Placental epithelial cell (primary cell): ENCODE measurements around the genes C16orf86 and CTRL.

DNA sequence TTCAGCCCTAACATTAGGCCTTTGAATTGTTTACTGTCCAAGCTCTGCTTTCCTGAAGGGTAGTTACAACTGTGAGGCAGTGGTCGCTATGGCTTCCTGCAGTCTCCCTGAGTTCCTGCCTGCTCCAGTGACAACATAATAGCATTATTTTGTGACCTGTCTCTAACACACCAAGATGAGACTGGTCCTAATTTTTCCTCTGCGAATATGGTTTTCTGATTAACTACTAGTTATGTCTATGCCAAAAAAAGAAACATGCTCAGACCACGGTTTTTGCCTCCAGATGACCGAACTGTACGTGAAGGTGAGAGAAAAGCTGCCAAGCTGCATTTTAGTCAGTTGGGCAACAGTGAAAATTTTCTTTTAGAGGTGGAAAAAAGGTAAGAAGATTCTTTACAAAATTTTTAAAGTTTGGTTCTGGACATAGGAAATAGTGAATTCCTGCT, 20.6 kb downstream of the LRRC36 start:
- CAGE, long polyA plus RNA = no peak

- CAGE, long polyA plus RNA = no peak
These were observed 4.0 kb upstream of the HSD11B2 start for GRCh38 chr16:67426977-67427334.

DNA sequence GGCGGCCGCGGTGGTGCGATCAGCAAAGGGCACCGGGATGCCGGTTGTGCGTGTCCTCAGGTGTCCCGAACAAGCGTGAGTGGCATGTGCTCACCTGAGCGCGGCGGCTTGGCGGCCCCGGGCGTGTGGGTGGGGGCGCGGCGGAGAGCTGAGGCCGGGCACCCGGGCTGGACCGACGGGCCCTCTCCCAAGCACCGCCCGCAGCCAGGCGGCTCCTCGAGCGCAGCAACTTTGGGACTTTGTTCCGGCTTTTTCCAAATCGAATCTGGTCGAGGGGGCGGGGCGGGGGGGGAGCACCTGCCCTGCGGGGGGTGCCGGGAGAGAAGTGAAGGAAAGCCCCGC, 245 bp upstream of the HSD11B2 start:
- CAGE, long polyA plus RNA = no peak

DNA sequence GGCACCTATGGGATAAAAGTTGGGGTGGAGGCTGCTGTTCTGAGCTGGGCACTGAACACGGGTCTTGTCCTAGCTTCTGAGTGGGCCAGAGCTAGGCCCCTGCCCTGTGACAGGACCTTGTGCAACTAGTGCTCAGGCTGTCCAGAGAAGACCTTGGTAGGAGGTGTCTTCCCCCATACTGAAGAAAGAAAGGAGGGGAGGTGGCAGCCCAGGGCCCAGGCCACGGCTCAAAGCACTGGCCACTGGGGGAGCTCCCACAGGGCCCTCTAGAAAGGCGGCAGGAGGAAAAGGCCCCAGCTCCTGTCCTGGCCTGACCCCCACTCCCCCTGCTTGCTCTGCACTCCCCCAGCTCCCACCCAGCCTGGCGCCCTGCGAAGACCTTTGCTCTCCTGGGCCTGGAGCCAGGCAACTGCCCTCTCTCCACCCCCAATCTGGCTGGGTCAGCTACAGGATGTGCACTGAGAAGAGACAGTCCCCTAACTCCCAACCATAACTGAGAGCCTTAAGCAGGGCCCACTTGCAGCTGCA, 15.1 kb downstream of the HSD11B2 start:
- CAGE, long polyA plus RNA = no peak

DNA sequence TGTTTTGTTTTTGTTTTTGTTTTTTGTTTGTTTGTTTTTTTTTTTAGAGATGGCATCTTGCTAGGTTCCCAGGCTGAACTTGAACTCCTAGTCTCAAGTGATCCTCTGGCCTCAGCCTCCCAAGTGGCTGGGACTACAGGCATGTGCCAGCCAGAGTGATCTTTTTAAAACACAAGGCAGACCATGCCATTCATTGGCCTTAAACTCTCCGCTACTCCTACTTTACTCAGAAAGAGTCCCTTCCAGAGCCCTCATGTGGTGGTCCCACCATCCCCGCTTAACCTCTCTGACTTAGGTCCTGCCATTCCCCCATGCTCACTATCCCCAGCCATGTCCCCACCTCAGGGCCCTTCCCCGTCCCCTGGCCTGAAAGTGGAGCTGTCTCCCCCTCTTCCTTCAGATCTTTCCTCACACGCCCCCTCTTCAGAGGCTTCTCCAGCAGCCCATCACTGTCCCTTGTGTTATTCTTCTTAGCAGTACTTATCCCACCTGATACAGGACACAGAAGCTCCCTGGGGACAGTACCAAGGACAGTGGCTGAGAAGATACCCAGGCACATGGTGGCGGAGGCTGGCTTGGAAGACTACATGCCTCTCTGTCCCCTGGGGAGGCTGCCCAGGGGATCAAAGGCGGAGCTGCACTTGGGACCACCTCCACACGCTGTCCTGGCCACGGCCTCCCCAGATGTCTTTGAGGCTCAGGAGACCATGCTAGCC, 23.8 kb downstream of the HSD11B2 start:
- CAGE, long polyA plus RNA = no peak

DNA sequence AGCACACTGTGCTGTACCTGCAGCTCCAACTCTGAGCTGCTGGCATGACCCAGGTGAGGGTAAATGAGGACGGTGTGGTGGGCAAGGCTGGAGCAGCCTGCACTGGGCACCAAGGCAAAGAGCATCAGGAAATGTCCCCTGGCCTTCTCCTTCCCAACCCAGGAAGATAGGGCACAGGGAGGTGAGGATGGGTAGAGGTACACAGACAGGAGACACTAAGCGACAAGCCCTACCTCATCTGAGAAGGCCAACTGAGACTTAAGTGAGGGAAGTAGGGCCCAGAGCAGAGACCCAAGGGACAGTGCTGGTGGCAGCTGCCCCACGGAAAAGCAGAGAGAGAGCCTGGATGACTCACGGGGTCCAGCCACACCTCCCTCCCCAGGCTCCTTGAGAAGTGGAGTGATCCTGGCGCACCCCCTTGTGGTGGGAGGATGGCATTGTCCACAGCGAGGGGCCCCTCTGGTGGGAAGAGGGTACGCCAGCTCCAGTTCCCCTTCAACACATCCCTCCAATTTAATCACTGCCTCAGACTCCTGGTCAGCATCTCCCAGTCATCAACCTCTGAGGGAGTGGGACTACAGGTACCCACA, 15.3 kb downstream of the ATP6V0D1 start:
- CAGE, long polyA plus RNA = no peak

DNA sequence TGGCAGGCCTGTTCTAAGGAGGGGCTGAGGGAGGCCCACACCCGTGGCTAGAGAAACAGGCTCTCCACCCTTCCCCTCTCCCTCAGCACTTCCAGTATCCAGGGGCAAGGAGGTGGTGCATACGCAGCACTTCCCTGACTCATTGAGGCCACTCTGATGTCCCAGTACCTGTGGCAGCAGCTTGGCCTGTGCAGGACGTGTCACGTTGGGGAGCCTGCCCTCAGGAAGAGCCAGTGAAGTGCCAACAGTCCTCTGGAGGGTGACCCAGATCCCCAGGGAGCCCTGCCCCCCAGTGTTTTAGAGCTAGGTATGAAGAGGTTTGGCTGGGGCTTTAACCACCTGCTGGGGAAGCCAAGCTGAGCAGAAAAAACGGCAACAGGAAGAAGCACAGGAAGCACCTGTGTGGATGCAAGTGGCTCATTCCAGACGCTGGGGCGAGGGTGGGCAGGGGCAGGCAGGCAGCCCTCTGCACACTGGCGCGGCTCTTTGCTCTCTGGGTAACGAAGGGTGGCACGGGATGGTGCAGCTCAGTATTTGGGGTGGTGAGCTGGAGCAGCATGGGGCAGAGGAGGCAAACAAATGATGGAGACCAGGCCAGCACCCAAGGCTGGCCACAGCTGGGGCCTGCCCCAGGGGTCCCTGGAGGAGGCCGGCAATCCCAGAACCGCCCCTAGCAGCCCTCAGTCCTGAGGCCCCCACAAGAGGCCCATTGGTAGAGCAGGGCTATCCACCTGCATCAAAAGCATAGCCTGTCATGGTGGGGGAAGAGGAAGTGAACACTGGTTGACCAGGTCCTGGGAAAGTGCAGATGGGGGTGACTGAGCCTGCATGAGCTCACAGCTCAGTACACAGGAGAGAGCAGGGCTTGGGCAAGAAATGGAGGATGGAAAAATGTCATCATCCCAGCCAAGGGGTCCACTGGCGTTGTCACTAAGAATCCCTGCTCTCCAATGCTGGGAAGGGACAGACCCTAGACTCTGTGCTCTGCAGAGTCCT, 14.5 kb upstream of the CTCF start:
- CAGE, long polyA plus RNA = no peak

- CAGE, long polyA plus RNA = no peak
These were observed 6.5 kb upstream of the CTCF start for GRCh38 chr16:67555662-67556360.

DNA sequence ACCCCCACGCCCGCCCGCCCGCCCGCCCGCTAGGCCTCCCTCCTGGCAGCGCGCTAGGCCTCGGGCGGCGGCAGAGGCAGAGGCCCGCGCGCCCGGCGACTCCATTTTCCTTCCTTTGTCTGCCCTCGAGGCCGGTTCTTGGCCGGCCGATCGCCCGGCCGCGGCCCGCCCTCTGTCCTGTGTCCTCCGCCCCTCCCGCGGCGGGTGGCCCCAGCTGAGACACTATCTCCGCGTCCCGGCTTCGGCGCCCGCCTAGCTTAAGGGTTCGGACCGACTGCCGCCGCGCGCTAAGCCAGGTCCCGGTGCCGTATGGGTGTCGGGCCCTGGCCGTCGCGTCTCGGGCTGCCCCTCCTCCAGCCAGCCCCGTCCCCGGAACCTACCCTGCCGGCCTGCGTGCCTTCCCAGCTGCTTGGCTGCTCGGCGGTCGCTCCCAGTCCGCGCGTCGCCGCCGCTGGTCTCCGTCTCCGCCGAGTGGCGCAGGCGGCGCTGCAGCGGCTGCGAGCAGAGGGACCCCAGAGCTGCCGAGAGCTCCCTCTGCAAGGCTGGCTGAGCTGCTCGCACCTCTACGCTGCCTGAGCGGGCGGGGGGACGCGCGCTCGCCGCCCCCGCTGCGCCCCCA, 698 bp downstream of the CTCF start:
- CAGE, long polyA plus RNA = no peak

- CAGE, long polyA plus RNA = no peak
These were observed 37.0 kb downstream of the CTCF start for GRCh38 chr16:67599232-67599896.

DNA sequence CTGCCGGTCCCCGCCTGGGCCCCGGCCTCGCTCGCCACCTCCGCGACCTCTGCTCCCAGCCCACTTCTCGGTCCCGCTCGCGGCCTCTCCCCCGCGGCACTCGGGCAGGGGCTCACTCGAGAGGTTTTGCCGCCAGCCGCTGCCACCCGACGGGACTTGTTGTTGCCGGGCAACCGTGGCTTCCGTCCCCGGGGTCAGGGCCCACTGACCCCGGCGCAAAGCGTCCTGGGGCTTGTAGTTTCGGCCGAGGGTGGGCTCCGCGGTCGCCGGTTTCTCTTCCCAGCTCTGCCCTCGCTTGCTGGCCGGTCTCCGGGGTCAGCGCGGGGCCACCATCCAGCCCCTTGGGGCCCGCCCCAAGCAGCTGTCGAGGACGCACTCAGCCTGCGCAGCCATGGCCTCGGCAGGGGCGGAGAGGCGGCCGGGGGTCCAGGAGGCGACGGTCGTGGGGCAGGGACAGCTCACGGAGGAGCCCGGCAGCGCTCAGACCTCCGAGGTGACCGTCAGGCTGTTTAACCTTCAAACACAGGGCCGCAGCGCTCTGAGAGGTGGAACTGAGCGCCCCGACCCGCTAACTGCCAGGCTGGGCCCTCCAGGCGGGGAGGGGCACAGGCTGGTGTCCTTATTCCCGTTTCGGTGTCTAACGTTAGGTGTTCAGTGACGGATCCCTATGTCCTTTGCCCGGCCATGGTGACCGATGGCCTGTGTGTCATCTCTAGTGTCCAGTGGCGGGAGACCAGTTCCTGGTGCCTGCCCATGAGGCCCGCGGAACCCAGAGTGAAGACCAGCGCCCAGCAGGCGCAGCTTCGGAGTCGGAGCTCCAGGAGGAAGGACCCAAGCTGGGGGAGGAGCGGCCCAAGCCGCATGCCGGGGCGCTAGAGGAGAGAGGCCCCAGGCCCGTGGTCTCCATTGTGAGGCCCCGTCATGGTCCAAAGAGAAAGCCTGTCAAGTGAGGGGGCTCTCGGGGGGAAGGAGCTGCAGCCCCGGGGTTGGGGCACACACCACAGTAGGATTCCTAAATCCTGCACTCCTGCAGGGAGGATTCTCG, at the start of gene C16orf86:
TSS of gene C16orf86 (plus strand) at position 235 of the 1,045 bp plus-strand sequence.
- CAGE, long polyA plus RNA = no peak

DNA sequence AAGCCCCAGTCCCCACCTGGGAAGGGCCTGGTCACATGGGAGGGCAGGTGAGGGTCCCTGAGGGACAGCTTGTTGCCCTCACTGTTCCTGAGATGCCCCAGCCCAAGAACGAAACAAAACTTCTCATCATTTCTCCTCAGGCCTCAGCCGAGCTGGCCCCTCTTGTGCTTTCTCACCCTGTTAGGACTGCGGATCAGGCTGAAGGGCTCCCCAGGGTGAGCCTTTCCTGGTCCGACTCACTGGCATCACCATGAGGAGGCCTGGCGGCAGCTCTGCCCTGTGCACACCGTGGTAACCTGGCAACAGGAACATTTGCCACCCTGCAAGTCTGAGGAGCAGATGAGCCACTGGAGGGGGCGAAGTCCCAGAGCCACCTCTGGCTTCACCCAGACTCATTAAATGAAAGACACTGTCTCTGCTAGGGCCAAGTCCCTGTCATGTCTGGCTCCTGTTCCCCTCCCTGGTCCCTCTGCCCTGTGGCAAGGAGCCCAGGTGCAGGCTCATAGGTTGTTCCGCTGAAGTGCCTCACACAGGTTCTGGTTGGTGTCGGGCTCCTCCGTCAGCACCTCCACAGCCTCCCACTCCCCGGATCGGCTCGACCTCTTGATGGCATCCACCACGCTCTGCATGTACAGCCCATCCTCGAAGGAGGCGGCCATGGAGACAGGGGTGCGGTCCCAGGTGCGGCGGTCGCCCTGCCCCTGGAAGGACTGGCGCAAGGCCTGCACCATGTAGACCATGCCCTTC, 8.2 kb downstream of the C16orf86 start:
- CAGE, long polyA plus RNA = no peak

GRCh38 chr16:67729790-67730345, 10.8 kb upstream of the GFOD2 start:
- CAGE, long polyA plus RNA = no peak

GRCh38 chr16:67774501-67774966, 31.8 kb downstream of the RANBP10 start:
- CAGE, long polyA plus RNA = no peak

- CAGE, long polyA plus RNA = no peak
These were observed 631 bp upstream of the THAP11 start for GRCh38 chr16:67841574-67841803.

DNA sequence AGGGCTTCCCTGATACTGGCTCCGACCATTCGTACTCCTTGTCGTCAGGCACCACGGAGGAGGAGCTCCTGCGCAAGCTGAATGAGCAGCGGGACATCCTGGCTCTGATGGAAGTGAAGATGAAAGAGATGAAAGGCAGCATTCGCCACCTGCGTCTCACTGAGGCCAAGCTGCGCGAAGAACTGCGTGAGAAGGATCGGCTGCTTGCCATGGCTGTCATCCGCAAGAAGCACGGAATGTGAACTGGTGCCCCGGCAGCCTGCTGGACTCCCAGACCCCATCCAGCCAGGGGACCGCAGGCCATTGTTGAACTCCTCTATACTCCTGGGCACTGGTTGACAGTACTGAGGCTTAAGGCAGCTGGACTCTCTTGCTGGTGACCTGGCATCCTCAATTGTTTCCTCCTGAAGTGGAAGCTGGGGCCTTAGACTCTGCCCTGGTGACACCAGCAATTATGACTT, 1.2 kb downstream of the THAP11 start:
- CAGE, long polyA plus RNA = no peak

DNA sequence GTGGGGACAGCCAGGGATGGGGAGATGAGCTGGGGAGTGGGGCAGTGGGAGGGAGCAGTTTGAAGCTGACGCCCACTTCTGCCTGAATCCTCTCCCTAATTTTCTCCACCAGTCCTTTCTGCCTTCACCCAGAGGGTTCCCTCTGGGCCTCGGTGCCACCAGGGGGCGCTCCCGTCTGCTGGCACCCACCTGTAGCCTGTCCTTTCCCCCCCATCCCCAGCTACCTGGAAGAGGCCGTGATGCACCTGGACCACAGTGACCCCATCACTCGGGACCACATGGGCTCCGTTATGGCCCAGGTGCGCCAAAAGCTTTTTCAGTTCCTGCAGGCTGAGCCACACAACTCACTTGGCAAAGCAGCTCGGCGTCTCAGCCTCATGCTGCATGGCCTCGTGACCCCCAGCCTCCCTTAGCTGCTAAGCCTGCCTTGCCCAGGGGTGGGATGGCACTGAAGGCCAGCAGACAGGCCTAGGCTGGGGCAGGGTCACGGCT, 903 bp upstream of the NRN1L start:
- CAGE, long polyA plus RNA = no peak

DNA sequence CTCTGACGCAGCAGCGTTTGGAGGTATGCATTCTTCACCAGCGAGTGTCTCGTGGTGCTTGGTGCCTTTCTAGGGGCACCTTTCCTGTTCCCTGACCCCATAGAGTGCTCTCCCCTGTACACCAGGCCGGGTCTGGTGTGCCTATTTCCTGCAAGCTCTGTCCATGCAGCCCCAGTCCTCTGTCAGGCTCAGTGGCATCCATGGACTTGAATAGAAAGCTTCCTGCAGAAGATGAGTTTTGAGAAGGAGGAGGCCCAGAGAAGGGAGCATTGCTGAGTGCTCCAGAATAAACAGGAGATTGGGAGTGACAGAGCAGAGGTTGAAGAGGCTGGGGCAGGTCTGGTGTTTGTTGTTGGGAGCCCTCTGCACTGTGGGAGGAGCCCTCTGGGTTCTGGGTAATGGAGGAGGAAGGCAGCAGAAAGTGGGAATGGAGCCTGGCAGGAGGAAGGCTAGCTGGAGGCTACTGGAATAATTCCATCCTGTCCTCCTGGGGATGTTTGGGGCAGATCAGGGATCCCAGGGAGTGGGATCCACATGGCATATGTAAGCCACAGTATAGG, 15.4 kb downstream of the CTRL start:
- CAGE, long polyA plus RNA = no peak

- CAGE, long polyA plus RNA = no peak
These were observed 383 bp downstream of the CTRL start for GRCh38 chr16:67931212-67931746.

GRCh38 chr16:67931764-67932023, at the start of gene CTRL:
Gene CTRL, minus strand, starts transcription at chr16:67931862.
- CAGE, long polyA plus RNA = no peak